Osteoblast (primary cell): ENCODE results near the genes PCDHB2, PCDHB12, PCDHGA3, PCDHGB3 and PCDHGA9.

GRCh38 chr5:140243092-140244114 is 59.5 kb downstream of the PFDN1 start:
- CAGE, long polyA plus RNA, result no peak
- RRBS, result no CpG with 5 or more reads among the region's 8 CpGs

GRCh38 chr5:140253112-140254006 is 49.5 kb downstream of the PFDN1 start:
- CAGE, long polyA plus RNA, result no peak
- RRBS, result no CpG with 5 or more reads among the region's 14 CpGs

DNA sequence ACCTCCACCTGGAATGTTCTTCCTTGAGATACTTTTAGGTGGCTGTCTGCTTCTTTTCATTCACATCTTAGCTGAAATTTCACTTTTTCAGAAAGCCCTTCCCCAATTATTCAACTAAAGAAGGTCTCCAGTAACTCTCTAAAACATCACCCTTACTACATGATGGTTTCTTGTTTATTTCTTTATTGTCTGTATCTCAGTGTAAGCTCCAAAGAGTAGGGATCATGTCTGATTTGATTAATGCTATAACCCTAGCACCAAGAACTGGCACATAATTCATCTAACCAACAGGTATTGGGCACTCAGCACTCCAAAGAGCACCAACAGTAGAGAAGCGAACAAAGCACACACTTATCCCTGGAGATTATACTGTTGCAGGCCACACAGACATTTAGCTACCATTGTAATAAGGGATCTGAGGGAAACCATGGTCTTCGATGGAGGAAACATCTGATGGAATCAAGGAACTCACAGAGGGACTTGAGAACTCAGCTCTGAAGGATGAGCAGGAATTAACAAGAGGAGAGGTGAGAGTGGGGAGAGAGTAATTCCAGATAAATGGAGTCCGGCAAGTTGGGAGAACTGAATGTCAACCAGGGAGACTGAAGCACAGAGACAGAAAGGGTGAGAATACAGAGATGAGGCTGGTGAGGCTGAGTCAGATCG is 45.3 kb downstream of the PFDN1 start:
- CAGE, long polyA plus RNA, result no peak
- RRBS, result no CpG with 5 or more reads among the region's 4 CpGs

DNA sequence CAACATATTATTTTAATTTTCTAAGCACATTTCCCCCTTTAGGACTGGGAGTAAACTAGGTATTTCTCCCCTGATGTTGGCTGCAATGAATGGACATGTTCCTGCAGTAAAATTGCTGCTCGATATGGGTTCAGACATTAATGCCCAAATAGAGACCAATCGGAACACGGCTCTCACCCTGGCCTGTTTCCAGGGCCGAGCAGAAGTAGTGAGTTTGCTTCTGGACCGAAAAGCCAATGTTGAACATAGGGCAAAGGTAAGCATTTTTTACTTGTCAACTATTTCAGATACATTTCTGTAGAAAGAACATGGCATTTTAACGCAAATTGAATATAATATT is 39.7 kb upstream of the EIF4EBP3 start:
- CAGE, long polyA plus RNA, result no peak
- RRBS, result no CpG with 5 or more reads among the region's 6 CpGs

DNA sequence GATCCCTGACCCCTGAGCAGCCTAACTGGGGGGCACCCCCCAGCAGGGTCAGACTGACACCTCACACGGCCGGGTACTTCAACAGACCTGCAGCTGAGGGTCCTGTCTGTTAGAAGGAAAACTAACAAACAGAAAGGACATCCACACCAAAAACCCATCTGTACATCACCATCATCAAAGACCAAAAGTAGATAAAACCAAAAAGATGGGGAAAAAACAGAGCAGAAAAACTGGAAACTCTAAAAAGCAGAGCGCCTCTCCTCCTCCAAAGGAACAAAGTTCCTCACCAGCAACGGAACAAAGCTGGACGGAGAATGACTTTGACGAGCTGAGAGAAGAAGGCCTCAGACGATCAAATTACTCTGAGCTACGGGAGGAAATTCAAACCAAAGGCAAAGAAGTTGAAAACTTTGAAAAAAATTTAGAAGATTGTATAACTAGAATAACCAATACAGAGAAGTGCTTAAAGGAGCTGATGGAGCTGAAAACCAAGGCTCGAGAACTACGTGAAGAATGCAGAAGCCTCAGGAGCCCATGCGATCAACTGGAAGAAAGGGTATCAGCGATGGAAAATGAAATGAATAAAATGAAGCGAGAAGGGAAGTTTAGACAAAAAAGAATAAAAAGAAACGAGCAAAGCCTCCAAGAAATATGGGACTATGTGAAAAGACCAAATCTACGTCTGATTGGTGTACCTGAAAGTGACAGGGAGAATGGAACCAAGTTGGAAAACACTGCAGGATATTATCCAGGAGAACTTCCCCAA is 31.6 kb upstream of the EIF4EBP3 start:
- CAGE, long polyA plus RNA, result no peak
- RRBS, result no CpG with 5 or more reads among the region's 15 CpGs

GRCh38 chr5:140555673-140556383 is 1.4 kb downstream of the SRA1 start:
- CAGE, long polyA plus RNA, result no peak
- RRBS, result no CpG with 5 or more reads among the region's 2 CpGs

GRCh38 chr5:140561309-140562655 is 2.6 kb downstream of the APBB3 start:
- CAGE, long polyA plus RNA, result no peak
- RRBS, result 79% methylated on average over 3 of the region's 13 CpGs

GRCh38 chr5:140576727-140576953 is 12.0 kb downstream of the SLC35A4 start:
- CAGE, long polyA plus RNA, result no peak

DNA sequence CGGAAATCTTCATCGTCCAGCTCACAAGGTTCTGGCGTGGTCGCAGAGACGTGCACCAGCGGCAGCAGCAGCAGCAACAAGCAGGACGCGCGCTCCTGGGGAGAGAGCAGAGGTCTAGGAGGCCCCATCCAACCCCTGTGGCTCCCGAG is 215 bp downstream of the CD14 start:
- CAGE, long polyA plus RNA, result no peak
- RRBS, result no CpG with 5 or more reads among the region's 10 CpGs

DNA sequence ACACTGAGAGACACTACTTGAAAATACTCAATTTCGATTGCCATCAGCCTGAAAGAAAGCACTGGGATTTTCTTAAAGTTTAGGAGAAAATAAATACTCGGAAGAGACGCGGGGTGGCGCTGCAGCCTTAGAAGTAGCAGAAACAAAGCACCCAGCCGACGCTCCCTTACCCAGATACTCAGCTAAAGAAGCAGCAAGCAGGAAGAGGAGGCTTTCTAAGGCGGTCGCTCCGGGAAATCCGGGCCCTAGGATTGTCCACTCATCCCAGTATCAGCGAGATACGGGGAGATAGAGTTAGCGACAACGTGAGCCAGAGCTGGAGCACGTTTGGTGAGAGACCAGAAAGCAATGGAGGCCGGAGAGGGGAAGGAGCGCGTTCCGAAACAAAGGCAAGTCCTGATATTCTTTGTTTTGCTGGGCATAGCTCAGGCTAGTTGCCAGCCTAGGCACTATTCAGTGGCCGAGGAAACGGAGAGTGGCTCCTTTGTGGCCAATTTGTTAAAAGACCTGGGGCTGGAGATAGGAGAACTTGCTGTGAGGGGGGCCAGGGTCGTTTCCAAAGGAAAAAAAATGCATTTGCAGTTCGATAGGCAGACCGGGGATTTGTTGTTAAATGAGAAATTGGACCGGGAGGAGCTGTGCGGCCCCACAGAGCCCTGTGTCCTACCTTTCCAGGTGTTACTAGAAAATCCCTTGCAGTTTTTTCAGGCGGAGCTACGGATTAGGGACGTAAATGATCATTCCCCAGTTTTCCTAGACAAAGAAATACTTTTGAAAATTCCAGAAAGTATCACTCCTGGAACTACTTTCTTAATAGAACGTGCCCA is at the start of gene PCDHB2:
Gene PCDHB2, plus strand, starts transcription at position 173 of the 827 bp plus-strand sequence.
- CAGE, long polyA plus RNA, result no peak
- RRBS, result 11% methylated on average over 1 of the region's 31 CpGs

- CAGE, long polyA plus RNA, result no peak
- RRBS, result no CpG with 5 or more reads among the region's 5 CpGs
These were observed 5.7 kb downstream of the PCDHB6 start for GRCh38 chr5:141155539-141155966.

- CAGE, long polyA plus RNA, result no peak
- RRBS, result no CpG with 5 or more reads among the region's 10 CpGs
These were observed at the start of gene PCDHB12 for GRCh38 chr5:141208575-141208936. Gene PCDHB12 (plus strand): TSS chr5:141208719.

DNA sequence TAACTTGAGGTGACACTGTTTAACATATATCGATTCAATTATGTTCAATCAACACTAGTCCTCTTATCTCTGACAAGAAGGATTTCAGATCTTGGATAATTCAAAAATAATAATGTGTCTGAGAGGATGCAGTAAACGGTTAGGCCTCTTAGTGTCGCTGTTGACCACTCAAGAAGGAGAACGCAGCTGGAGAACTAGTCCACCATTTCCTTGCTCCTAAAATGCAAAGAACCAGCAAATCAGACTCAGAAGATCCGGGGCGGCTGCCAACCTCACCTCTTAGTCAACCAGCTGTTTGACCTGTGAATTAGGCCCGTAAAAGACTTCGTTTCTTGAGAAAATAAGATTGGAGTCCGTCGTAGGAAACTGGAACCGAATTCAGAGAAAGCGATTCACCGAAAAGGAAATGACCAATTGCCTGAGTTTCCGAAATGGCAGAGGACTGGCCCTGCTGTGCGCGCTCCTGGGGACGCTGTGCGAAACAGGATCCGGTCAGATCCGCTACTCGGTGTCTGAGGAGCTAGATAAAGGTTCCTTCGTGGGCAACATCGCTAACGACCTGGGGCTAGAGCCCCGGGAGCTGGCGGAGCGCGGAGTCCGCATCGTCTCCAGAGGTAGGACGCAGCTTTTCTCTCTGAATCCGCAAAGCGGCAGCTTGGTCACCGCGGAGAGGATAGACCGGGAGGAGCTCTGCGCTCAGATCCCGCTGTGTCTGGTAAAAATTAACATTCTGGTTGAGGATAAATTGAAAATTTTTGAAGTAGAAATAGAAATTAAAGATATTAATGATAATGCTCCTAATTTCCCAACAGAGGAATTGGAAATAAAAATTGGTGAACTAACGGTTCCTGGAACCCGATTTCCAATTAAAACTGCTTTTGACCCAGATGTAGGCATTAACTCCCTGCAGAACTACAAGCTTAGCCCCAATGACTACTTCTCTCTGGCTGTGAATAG is at the start of gene PCDHGA3:
Gene PCDHGA3, plus strand, starts transcription at position 202 of the 957 bp plus-strand sequence.
- CAGE, long polyA plus RNA, result no peak
- RRBS, result 16% methylated on average over 6 of the region's 40 CpGs

DNA sequence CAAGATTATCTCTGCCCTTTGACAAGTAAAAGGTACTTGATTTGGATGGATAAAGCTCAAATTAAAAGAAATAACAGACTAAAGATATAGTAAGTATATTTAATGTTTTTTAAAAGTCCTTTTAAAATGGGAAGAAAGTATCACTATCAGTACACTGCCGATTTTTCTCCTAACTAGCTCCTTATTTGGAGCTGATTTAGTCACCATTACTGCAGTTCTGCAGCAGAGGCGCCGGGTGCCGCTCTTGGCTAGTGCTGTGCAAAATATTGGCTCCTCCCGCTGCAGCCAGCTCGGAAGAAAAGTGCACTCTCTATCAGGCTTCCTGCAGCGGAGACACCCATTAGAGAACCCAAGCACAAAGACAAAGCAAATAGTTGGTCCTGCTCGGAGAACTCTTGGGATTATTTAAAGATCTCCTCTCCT is at the start of gene PCDHGB3:
Gene PCDHGB3, plus strand, starts transcription at position 304 of the 423 bp plus-strand sequence.
- CAGE, long polyA plus RNA, result no peak
- RRBS, result no CpG with 5 or more reads among the region's 8 CpGs

DNA sequence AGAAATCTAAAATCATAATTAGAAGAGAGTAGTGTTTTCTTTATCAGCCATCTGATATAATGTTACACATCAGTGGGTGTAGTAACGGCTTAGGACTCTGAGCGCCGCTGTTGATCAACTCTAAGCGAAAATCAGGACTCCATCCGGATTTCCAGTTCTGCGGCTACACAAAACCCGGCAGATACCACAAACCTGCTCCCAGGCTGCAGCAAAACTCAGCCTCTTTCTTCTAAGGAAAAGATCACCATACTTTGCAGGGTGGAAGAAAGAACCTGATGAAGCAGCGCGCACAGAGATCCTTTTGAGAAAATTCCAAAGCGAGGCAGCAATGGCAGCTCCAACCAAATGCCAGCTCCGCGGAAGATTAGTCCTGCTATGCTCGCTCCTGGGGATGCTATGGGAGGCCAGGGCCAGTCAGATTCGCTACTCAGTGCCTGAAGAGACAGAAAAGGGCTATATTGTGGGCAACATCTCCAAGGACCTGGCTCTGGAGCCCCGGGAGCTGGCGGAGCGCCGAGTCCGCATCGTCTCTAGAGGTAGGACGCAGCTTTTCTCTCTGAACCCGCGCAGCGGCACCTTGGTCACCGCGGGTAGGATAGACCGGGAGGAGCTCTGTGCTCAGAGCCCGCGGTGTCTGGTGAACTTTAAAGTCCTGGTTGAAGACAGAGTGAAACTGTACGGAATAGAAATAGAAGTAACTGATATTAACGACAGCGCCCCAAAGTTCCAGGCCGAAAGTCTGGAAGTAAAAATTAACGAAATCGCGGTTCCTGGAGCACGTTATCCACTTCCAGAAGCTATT is at the start of gene PCDHGA9:
Gene PCDHGA9, plus strand, starts transcription at position 154 of the 802 bp plus-strand sequence.
- CAGE, long polyA plus RNA, result no peak
- RRBS, result no CpG with 5 or more reads among the region's 37 CpGs

DNA sequence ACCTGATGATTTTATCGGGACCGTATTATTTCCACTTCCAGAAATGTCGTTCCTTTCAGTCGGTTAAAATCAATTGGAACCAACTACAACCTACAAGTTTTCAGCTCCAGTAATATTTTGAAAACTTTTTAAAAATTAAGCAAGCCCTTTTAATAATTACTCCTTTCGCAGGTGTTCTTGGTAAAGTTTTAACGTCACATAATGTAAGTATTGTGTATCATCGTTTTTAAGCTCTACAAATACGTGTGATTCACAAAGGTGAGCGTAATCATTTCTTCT is 247 bp upstream of the PCDHGA11 start:
- CAGE, long polyA plus RNA, result no peak
- RRBS, result no CpG with 5 or more reads among the region's 9 CpGs

- CAGE, long polyA plus RNA, result no peak
- RRBS, result 2% methylated on average over 4 of the region's 38 CpGs
These were observed 25.0 kb downstream of the PCDHGC5 start for GRCh38 chr5:141513520-141514552.

DNA sequence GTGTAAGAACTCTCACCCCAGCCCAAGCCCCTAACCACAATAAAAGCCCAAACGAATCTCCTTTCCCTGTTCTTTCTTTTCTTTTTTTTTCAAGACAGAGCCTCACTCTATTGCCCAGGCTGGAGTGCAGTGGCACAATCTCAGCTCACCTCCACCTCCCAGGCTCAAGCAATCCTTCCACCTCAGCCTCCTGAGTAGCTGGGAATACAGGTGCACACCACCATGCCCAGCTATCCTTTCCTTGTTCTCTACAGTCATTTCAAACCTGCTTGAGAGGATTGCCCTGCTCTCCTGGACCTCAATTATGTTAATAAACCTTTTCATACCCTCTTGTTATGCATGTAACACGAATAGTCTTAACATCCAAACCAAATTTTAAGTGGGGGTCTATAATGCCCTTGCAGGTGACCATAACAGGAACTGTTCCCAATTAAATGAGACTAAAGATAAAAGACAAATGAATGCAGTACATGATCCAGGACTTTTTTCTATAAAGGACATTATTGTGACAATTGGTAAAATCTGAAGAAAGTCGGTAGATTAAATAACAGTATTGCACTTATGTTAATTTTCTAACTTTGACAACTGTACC is 61.8 kb downstream of the PCDHGC5 start:
- CAGE, long polyA plus RNA, result no peak
- RRBS, result no CpG with 5 or more reads among the region's 3 CpGs

- CAGE, long polyA plus RNA, result no peak
- RRBS, result no CpG with 5 or more reads among the region's 4 CpGs
These were observed 54.7 kb downstream of the DIAPH1 start for GRCh38 chr5:141564047-141564510.

DNA sequence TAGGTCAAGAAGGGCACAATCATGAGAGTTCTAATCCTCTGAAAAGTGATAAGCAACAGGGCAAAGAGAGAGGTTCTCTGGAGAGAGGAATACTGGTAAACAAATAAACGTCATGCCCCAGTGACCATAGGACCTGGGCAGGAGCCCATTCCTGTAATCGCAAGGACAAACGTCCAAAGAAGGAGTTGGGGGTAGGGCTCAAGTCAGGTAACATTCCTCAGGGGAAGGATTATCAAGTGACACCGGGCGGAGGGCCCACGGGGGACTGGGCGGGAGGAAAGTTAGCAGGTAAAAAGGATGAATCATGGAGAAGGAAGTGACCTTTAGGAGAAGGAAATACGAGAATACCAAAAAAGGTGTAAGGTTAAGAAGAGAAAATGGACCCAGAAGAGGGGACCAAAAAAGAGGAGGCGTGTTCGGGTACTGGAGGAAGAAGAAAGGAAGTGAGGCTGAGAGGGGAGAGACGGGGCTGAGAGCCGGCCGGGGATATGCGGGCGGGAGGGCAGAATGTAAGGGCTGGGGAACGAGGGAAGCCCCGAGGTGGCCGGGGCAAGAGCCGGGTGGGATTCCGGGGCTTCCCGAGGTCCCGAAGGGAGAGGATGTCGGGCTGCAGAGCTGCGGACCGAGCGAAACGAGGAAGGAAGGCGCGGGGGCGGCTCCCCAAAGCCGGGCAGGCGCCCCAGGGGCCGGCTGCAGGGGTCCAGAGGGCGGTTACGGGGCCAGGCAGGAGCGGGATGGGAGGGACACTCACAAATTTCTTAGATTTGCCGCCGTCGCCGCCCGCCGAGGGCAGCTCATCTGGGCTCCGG is 549 bp downstream of the DIAPH1 start:
- CAGE, long polyA plus RNA, result no peak
- RRBS, result 3% methylated on average over 22 of the region's 43 CpGs